ENCODE results near the genes PLCB1, LAMP5 and MKKS.

DNA sequence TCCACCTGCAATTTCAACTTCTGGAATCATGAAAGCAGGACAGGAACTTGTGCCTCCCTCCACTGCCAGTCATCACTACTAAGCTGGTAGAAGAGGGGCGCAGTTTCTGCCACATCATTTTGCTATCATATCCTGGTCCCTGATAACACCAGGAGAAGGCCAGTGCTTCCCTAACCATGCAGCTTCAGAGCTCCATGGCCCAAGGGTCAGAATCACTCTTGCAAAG, 240.9 kb downstream of the HAO1 start:
- CAGE, long polyA plus RNA = no peak
- RRBS = no CpG with 5 or more reads among the region's 1 CpG

- CAGE, long polyA plus RNA = no peak
- RRBS = no CpG with 5 or more reads among the region's 11 CpGs
These were observed 39.2 kb downstream of the TMX4 start for GRCh38 chr20:7980138-7981025.

DNA sequence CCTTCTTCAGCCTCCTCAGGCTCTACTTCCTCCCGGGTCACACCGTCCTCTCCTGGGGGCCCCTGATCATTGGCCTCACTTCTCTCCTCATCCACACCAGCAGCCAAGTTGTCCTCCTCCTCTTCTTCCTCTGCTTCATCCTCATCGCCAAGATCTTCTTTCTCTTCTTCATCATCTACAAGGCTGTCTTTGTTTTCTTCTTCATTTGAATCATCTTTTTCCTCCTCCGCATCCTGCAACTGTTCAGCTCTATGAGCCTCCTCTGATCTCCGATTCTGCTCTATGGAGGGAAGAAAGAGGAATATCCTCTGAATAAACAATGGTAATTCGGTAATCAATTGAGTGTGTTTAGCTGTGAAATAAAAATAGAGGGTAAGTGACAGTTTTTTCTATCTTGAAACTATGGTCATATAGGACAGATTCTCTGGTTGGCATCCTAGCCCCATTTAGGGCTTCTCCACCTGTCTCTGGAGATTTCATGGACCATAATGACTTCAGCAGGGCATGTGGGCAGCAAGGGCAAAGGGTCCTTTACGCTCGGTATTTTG, 37.1 kb downstream of the TMX4 start:
- CAGE, long polyA plus RNA = no peak
- RRBS = no CpG with 5 or more reads among the region's 8 CpGs

DNA sequence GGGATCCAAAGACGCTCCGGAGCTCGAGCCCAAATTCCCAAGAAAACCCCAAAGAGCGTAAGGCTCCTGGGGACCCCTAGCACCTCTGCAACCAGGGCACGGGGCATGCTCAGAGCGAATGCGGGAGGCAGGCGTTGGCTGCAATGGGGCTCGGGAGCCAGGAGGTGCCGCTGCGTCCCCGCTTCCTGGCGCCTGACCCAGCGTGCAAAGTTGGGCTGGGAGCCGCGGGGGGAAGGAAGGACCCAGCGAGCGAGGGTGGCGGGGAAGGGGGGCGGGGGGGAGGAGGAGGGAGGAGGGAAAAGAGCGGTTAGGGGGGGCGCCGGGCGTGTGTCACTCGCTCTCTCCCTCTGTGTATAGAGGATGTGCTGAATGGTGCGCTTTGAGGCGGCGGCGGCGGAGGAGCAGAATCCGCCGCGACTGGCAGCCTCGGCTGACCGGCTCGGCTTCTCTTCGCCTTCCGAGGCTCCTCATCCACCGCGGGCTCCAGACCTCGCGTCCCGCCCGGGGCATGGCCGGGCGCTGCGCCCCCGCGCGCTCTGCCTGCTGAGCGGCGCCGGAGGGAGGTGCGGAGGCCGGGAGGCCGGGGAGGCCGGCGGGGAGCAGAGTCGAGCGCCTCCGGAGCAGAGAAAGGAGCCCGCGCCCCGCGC, at the start of gene PLCB1:
TSS of gene PLCB1 (plus strand) at position 333 of the 647 bp plus-strand sequence.
- CAGE, long polyA plus RNA = no peak
- RRBS = under 1% methylated on average over 31 of the region's 65 CpGs

GRCh38 chr20:8408002-8408520, 276.0 kb downstream of the PLCB1 start:
- CAGE, long polyA plus RNA = no peak
- RRBS = no CpG with 5 or more reads among the region's 1 CpG

DNA sequence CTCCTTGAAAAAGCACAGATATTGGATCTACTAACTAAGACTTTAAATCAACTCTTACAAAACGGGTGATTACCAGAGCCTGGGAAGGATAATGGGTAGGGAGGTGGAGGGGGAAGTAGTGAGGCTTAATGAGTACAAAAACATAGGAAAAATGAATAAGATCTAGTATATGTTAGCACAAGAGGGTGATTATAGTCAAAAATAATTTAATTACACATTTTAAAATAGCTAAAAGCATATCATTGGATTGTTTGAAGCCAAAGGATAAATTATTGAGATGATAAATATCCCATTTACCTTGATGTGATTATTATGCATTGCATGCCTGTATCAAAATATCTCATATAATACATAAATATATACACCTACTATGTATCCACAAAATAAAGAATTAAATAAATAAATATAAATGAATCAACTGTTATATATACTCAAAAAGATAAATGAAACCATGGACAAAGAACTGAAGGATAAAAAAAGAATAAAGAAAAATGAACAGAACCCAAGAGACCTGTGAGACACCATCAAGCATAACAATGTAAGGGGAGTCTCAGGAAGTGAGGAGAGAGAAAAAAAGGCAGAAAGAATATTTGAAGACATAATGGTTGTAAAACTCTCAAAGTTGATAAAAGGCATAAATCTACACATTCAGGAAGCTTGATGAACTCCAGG, 426.0 kb downstream of the PLCB1 start:
- CAGE, long polyA plus RNA = no peak
- RRBS = no CpG with 5 or more reads among the region's 1 CpG

DNA sequence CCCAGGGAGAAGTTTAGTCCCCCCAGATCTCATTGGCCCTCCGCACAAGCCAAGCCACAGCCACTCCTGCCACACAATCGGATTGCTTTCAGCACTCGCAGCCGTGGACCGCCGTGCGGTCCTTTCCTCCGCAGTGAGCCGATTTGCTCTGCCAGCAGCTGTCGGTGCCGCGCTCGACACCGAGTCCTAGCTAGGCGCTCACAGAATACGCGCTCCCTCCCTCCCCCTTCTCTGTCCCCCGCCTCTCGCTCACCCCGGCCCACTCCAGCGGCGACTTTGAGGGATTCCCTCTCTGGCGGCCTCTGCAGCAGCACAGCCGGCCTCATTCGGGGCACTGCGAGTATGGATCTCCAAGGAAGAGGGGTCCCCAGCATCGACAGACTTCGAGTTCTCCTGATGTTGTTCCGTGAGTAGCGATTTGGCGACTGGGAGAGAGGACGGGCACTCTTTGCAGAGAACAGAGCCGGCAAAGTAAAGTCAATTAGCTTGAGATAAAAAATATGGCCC, at the start of gene LAMP5:
TSS of gene LAMP5 (plus strand) at position 80 of the 507 bp plus-strand sequence.
- CAGE, long polyA plus RNA = no peak
- RRBS = 2% methylated on average over 6 of the region's 33 CpGs

- CAGE, long polyA plus RNA = no peak
- RRBS = no CpG with 5 or more reads among the region's 14 CpGs
These were observed 970 bp downstream of the PAK5 start for GRCh38 chr20:9837892-9838319.

DNA sequence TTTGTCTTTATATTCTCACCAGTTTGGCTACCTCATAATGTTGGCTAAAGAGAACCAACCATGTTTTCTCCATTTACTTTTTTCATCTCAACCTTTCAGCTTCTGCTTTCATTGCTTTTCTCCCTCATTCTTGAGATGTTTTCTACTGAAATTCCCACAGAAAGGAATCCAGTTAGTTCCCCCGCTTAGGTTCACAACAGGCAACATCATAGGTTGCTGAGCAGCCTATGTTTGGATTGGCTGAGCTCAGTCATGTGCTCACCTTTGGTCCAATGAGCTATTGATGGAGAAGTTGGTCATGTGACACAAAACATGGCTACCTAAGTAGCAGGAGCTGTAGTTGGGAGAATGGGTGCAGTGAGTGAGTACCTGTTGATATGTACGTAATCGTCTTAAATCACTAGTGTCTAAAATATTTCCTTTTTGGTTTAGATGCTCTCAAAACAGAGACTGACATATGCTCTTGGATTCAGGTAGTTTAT, 100.0 kb downstream of the SNAP25 start:
- CAGE, long polyA plus RNA = no peak
- RRBS = no CpG with 5 or more reads among the region's 3 CpGs

DNA sequence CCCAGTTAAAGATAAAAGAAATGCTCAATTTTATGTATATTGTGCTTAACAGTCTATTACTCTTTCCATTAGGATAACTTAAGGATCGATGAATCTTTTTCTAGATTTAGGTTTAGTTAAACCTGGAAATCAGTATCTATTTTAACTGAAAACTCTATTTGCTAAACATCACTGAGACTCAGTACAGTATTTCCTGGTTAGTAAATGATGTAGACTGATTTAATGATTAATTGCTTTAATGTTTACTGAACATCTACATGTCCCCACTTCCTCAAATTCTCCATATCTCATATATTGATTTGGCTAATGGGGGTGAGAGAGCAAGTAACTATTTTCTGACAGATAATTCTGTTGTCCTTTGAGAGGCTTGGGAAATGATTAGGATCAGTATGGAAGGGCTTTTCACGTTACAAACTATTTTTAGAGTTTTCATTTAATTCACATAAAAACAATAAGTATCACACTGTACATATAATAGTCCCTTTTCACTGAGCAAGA, 10.3 kb downstream of the MKKS start:
- CAGE, long polyA plus RNA = no peak
- RRBS = no CpG with 5 or more reads among the region's 2 CpGs

GRCh38 chr20:10433533-10434386, at the start of gene MKKS:
Gene MKKS (minus strand): TSS chr20:10434222.
- CAGE, long polyA plus RNA = start-site peak on the minus strand at chr20:10434171-10434208, 158 and 113 reads in 2 replicates
- RRBS = under 1% methylated on average over 7 of the region's 74 CpGs

GRCh38 chr20:10453640-10453880, 18.5 kb downstream of the SLX4IP start:
- CAGE, long polyA plus RNA = no peak
- RRBS = no CpG with 5 or more reads among the region's 2 CpGs

GRCh38 chr20:10523783-10524691, 88.9 kb downstream of the SLX4IP start:
- CAGE, long polyA plus RNA = no peak
- RRBS = no CpG with 5 or more reads among the region's 13 CpGs

DNA sequence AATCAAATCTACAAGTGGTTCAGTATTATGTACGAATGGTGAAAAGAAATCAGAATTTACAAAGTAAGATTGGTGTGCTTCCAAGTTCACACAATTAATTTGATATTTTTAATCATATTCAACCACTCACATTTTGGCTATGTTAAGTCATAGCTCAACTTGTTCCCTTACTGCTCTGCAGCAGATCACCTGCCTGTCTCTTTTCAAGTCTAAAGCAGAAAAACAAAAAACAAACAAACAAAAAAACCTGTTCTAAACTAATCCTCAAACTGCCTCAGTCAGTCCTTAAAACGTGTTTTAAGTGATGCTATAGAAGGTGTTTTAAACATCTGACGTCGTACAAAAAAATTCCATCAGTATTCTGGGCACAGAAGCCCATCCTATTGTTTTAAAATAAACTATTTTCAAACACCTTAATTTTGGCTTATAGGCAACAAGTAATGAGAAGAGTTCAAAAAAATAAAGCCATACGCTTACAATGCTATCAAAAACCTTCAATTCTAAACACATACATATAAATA, 35.4 kb downstream of the JAG1 start:
- CAGE, long polyA plus RNA = no peak
- RRBS = no CpG with 5 or more reads among the region's 5 CpGs

DNA sequence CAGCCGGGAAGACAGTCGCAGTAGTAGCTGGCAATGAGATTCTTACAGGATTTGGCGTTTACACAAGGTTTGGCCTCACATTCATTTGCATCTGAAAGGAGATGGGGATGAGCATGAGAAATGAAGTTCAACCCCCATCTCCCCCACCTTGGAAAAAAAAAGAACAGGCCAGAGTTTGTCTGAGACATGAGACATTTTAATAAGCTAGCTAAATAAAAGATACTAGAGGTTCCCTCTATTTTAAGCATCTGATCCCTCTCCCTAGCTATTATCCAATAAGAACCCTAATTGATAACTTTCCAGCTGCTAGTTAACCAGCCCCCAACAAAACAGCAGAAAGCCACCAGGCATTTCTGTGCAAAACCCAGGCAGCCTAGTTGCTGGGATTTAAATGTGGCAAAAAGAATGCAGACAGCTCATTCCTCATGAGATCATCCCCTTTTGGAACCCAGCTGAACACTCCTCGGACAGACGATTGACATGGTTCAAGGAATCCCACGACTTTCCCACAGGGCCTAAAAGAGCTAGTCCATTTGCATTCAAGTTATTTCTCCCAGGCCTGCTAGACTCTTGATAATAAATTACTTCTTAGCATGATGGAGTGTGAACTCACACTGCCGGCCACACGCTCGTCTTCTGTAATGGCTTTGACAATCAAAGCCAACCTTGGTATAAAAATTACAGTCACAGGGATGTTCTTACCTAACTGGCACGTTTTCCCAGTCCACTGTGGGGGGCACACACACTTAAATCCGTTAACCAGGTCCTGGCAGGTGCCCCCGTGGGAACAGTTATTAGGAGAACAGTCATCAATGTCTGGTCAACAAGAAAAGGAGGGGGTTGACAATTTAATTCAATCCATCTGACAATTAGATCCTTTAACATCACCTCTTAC, 24.0 kb downstream of the JAG1 start:
- CAGE, long polyA plus RNA = no peak
- RRBS = no CpG with 5 or more reads among the region's 12 CpGs

DNA sequence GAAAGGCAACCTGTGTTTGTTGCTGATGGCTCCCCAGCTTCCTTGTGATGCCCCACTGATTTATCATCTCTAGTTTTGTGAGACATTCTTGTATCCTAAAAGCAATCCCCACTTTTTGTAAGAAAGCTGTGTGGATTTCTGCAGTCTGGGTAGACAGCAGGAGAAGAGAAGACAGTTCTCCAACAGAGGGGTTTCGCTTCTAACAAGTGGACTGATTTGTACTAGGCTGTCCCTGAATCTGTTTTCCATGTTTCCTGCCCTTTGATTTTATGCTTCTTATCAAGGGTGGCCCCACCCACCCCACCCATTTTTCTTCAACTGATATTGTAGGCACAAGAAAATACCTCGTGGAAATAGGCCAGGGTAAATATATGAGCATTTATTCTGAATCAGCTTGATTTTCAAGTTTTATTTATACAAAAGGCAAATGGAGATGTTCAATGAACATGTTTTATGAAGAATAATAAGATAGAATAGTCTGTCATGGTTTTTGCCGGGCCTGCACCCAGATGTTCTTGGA, 25.7 kb upstream of the JAG1 start:
- CAGE, long polyA plus RNA = no peak
- RRBS = no CpG with 5 or more reads among the region's 3 CpGs

DNA sequence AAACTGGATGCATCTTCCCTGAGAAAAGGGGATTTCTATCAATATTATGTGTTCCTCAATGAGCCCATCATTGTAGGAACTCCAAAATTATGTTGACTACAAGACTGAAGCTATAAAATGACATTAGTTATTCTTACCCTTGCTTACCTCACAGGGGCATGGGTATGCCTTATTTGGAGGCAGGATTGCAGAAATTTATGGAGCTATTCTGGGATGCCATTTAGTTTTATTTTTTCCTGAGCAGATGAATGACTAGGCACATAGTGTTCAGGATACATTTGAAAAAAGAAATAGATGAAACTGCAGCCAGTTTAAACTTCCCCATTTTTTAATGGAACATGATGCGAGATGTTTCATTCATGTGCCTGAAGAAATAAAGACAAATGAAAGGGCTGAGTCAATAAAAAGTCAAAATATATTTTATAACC, 399.2 kb upstream of the JAG1 start:
- CAGE, long polyA plus RNA = no peak
- RRBS = no CpG with 5 or more reads among the region's 1 CpG

DNA sequence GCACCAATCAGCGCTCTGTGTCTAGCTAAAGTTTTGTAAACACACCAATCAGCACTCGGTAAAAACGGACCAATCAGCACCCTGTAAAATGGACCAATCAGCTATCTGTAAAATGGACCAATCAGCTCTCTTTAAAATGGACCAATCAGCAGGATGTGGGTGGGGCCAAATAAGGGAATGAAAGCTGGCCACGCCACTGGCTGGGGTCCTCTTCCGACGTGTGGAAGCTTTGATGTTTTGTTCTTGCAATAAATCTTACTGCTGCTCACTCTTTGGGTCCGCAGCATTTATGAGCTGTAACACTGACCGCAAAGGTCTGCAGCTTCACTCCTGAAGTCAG, 151.1 kb upstream of the SPTLC3 start:
- CAGE, long polyA plus RNA = no peak
- RRBS = no CpG with 5 or more reads among the region's 8 CpGs

GRCh38 chr20:13272596-13273037, 51.5 kb downstream of the ISM1 start:
- CAGE, long polyA plus RNA = no peak
- RRBS = no CpG with 5 or more reads among the region's 4 CpGs

DNA sequence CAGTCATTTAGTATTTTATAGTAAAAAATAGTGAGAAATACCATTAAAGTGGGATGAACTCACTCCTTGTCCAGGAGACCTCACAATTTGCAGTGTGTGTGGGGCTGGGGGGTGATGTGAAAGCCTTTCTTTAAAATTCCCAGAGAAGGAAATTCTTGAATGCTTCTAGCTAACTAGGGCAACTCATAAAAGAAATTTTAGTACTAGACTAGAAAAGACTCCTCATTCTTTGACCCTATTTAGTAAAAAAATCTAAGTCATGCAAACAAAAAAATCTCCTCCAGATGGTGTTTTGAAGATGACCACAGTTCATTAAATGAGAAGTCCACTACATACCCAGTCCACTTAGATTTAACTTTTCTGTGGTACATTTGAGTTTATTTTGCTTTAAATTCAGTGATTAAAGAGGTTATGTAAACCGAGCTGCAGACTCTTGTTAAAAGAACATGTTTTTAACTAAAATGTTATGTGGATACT, 67.5 kb downstream of the NDUFAF5 start:
- CAGE, long polyA plus RNA = no peak
- RRBS = no CpG with 5 or more reads among the region's 1 CpG